Measurements from ENCODE around the genes TAFA2 and DPY19L2.

- PRO-cap = no peak
Observed at GRCh38 chr12:57898163-57898915, 43.0 kb upstream of the ATP23 start.

GRCh38 chr12:58087211-58088069, 146.1 kb downstream of the ATP23 start:
- PRO-cap = no peak

- PRO-cap = no peak
Observed at GRCh38 chr12:58886965-58887777, 33.1 kb downstream of the LRIG3 start.

GRCh38 chr12:59077397-59078134, 157.3 kb upstream of the LRIG3 start:
- PRO-cap = no peak

GRCh38 chr12:59666612-59667067, 70.8 kb downstream of the SLC16A7 start:
- PRO-cap = no peak

- PRO-cap = unidirectional peak, minus-strand start at chr12:62192752
Observed at GRCh38 chr12:62192450-62193192, at the start of gene TAFA2. TAFA2 (minus strand) TSS chr12:62192773.

DNA sequence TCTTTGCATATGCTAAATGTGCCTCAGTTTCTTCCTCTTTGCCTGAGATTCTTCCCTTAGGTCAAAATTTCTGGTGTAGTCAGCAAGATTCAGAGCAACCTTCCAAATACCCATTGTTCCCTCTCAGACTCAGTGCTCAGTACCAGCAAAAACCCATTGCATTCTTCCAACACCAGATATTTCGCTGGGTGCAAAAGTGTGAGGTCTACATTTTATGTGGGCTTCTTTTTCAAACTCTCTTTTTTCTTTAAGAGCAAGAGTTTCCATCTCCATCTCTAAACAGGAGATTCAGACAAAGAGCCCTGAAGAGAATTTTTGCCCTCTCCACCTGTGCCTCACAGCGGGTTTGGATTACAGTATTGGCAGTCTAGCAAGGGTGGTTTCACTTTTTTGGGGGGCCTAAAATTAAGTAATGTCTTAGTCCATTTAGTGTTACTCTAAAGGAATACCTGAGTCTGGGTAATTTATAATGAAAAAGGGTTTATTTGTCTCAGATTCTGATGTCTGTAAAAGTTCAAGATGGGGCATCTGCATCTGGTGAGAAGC, 10.6 kb upstream of the USP15 start:
- PRO-cap = no peak

GRCh38 chr12:62403886-62404756, 62.5 kb upstream of the MON2 start:
- PRO-cap = no peak

GRCh38 chr12:62478542-62479019, 12.0 kb downstream of the MON2 start:
- PRO-cap = no peak

DNA sequence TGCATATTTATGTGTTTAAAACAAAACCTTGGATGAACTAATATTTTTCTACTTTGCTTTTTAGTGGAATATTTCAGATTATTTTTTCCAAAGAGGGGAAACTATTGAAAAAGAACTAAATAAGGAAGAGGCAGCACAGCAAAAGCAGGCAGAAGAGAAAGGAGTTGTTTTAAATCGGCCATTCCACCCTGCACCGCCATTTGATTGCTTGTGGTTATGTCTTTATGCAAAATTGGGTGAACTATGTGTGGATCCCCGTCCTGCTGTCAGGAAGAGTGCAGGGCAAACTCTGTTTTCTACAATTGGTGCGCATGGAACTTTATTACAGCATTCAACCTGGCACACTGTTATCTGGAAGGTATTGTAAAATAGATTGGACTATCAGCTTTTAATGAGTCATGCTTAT, 86.2 kb downstream of the MON2 start:
- PRO-cap = no peak

GRCh38 chr12:62604618-62604894, 137.9 kb downstream of the MON2 start:
- PRO-cap = no peak

- PRO-cap = no peak
Observed at GRCh38 chr12:62629586-62629785, 162.9 kb downstream of the MON2 start.

DNA sequence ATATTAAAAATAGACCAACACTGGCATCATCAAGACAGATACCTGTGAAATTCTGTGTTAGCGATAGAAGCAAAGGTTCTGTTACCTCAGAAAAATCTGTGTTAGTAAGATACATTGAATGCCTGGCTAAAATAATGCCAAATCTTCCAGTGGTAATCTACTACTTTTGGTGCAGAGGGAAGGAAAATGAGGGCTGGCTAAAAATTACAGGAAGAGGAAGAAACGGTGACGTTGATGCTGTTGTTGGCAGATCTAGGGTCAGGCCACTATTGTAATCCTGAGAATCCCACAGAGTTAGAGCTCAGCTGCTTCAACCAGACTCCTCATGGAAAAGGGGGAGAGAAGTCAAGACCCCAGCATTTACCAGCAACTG, 145.2 kb downstream of the PPM1H start:
- PRO-cap = no peak

DNA sequence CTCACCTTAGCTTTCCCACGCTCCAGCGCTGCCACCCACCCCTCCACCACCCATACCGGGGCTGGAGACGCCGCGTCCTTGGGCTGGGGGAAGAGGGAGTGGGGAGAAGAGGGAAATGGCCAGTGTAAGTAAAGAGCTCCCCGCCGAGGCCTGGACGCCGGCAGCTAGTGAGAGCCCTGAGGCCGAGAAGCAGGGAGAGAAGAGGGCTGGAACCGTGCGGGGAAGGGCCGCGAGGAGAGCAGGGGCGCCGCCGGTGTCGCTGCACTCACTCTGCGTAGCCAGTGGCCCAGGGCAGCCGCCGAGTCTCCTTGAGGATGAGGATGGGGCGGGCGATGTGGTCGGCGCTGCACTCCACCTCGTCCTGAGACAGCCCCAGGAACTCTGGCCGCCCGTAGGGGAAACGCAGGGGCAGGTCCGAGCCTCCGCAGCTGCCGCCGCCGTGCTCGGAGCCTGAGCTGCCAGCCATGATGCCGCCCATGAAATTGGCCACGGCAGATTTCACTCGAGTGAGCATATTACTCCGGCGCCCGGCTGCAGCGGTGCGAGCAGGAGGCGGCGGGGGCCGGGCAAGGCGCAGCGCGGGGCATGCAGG, 631 bp downstream of the PPM1H start:
- PRO-cap = no peak

- PRO-cap = bidirectional peak, plus-strand start at chr12:63668749, minus-strand start at chr12:63668637
Observed at GRCh38 chr12:63667831-63668865, at the start of gene DPY19L2. DPY19L2 (minus strand) TSS chr12:63668493.

GRCh38 chr12:64542621-64543114, 67.6 kb upstream of the RASSF3 start:
- PRO-cap = no peak

DNA sequence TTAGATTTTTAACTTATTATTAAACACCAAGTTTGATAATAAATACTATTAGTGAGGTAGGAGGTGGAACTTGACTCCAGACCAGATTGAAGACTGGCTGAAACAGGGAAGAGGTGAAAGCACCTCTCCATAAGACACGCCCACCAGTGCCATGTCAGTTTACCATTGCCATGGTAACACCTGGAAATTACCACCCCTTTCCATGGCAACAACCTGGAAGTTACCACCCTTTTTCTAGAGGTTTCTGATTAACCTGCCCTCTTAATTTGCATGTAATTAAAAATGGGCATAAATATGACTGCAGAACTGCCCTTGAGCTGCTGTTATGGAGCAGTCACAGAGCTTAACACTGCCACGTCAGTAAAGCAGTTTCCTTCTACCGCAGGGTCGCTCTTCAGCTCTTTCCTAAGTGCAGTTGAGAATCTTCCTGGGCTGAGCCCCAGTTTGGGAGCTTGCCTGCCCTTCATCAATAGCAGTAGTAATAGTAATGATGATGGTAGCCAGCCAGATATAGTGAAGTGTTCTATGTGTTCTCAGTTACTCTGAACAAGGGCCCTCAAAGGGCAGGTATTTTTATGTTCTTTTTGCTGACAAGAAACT, 55.2 kb downstream of the RASSF3 start:
- PRO-cap = no peak

DNA sequence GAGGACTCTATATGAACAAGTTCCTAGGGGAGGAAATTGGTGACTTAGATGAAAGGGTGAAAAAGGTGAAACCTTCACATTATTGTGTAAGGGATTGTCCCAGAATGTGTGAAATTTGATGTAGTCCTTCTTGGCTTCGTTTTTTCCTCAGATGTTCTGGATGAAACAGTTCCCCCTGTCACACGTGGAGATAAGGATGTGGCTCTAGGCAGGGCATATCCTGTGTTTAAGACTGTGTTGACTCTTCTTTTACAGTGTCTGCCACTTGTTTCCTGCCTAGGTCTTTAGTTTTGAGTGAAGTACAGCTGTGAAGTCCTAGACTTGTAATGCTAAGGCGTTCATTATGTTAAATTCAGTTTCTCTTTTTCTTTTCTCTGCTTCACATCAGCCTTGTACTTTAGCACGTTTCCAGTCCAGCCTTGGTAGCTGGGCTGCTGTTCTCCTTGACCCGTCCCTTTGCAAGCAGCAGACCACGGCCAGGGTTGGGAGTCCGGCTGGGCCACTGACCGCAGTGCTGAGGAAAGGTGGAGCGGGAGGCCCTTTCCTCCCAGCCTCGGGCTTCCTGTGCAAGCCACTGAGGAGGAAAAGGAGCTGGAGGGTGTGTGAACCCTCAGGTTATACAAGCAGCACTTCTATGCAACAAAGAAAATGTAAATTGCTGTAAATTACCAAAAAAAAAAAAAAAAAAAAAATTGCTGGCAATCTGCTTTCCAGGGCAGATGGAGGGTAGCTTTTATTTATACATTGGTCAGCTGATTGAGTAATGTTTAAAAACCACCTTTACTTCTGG, 59.1 kb downstream of the RASSF3 start:
- PRO-cap = no peak

DNA sequence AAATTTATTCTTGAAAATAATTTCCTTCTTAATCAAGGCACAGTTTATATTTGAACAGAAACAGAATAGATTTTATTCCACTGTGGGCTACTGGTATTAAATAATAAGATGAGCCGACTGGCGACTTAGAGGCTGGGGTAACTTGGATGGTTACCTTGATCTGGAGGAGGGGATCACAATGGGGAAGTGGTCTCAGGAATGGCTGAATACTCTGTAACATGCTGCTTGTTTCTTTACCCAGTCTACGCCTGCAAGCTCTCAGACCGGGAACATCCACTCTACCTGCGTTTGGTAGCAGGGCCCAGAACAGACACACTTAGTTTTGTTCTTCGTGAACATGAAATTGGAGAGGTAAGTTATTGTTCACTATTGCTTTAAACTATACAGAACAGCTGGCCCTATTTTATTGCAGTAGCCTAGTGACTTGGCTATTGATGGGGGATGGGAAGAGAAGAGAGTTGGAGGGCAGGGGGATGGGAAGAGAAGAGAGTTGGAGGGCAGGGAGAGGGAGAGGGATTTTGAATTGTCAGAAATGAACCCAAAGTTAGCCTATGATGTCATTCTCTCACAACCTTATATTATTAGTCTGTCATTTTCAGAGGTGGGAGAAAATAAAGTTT, 67.9 kb downstream of the GNS start:
- PRO-cap = no peak

DNA sequence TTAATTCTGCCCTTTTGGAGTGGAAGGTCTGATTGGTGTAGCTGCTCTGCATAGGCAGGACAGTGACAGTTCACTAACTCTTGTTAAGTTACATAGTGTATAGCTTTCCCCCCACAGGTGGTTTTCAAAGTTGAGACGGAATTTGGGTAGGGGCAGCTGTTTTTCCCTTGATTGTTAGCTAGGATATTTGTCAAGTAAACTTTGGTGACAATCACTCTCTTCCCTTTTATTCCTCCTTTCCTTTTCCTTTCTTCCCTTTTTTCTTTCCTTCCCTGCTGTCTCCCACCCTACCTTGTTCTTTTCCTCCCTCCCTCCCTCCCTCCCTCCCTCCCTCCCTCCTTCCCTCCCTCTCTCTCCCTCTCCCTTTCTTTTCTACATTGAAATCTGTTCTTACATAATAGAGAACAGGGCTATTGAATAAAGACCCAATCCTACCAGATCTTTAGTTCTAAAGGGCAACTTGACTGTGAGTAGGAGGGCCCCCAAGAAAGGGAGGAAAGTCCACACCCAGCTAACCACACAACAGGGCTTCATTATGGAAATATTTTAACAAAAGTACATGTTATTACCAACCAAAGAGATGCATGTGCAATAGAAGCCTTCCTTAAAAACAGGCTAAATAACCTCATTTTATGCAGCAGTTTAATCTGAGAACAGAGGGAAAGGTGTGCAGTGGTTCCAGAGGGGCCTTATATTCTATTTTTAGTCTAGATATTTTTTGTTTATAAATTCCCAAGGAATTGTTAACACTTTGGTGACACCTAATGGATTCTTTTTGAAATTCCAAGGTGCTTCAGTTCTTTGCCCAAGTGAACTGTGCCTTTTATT, 63.2 kb downstream of the GNS start:
- PRO-cap = no peak